Diencephalon (tissue), 2 donors: ENCODE results near the gene CRBN.

DNA sequence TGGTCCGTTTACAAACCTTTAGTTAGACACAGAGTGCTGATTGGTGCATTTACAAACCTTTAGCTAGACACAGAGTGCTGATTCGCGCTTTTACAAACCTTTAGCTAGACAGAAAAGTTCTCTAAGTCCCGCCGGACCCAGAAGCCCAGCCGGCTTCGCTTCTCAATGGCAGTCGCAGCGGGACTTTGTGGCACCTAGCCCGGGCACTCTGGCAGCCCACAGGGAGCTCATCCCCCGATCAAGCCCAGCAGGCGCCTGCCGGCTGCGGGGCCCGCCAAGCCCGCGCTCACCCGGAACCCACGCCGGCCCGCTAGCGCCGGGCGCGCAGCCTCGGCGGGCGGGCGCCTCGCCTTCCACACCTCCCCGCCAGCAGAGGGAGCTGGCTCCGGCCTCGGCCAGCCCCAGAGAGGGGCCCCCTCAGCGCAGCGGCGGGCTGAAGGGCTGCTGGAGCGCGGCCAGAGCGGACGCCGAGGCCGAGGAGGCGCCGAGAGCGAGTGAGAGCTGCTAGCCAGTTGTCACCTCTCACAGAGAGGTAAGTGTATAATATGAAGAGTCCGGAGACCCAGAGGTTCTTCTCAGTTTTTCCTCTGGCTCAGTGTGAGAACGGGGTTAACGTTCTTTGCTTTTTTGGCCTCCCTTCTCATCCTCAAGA lies 339.4 kb downstream of the CHL1 start:
- RAMPAGE, long total RNA, result no peak

- RAMPAGE, long total RNA, result no peak
These were observed 54.4 kb downstream of the CNTN4 start for GRCh38 chr3:2152958-2153491.

- RAMPAGE, long total RNA, result no peak
These were observed 262.5 kb downstream of the IL5RA start for GRCh38 chr3:2847643-2848070.

GRCh38 chr3:3135004-3135661 lies 8.4 kb downstream of the TRNT1 start:
- RAMPAGE, long total RNA, result no peak

- RAMPAGE, long total RNA, result start-site peak on the minus strand at chr3:3179687-3179701, 2,665 and 828 reads in 2 replicates
These were observed at the start of gene CRBN for GRCh38 chr3:3178920-3180066. Gene CRBN, minus strand, starts transcription at chr3:3179691.

DNA sequence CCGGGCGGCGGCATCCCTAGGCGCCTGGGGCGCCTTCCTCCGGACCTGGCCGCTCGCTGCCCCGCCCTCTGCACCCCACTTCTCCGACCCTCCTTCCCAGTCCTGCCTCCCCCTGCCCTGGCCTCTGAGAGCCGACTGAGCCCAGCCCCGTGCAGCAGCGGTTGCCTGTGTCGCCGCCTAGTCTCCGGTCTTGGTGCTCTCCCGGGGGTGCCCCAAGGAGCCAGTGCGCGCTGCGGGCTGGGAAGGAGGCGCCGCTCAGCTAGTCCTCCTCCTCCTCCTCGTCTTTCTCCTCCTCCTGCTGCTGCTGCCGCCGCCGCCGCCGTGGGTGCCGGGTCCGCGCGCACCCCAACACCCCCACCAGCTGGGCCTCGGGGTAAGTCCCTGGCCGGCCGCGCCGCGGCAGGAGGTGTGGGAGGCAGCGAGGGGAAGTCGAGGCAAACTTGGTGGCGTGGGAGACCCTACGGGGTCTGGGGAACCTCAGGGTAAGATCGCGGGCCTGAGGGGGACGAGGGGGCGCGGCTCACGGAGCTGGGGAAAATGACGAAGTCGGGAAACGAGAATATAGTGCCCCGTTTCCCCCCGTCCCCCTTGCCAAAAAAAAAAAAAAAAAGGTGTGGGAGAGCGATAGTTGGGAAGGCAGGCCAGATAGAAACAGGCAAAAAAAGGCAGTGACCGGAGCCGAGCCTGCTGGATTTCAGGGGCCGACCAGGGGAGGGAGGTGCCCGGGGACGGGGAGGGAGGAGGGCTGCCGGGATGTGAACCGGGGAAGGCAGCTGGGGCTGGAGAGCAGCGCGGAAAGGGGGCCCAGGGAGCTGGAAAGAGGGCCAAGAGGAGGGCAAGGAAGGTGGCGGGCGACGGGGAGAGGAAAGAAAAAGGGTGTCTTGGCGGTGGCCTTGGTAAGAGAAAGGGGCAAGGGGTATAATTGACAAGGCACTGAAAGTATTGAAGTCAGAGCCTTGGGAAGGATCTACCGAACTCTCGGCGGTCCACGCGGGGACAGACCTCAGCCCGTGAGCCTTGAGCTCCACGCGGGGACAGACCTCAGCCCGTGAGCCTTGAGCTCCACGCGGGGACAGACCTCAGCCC lies 659 bp downstream of the LRRN1 start:
- RAMPAGE, long total RNA, result no peak

DNA sequence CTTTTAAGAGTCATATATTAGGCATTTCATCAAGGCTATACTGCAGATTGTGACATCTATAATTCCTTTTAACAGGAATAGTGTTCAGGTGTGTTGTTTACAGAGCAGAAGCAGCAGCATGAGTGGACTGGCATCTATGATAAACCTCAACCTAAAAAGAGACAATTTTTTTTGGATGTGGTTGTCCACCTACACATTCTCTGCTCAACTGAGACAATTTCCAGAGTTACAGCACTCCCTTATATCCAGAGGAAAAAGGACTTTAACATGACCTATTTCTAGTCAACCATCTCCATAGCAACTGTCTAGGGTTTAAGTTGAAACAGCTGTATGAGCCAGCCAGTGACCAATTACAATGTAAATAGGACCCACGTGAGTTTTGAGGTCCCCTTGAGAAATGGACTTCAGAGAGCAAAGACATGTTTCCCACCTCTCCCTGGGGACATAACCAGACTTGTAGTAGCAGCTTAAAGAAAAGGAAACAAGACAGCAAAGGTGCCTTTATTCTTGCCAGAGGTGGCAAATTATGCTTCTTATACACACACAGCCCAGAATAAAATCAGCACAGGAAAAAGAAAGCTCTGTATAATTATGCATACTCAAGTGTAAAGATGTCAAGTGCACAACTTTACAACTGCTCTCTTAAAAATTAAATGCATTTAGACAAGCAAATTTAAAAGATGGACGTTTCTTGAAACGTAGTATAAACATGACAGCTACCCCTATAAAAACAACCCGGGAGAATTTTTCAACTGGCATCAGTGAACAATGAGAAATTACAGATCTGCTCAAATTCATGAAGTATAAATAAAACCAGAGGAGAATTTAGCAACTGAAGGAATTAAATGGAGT lies 40.3 kb downstream of the SUMF1 start:
- RAMPAGE, long total RNA, result no peak

GRCh38 chr3:4721415-4722015 lies 228.4 kb downstream of the ITPR1 start:
- RAMPAGE, long total RNA, result no peak

DNA sequence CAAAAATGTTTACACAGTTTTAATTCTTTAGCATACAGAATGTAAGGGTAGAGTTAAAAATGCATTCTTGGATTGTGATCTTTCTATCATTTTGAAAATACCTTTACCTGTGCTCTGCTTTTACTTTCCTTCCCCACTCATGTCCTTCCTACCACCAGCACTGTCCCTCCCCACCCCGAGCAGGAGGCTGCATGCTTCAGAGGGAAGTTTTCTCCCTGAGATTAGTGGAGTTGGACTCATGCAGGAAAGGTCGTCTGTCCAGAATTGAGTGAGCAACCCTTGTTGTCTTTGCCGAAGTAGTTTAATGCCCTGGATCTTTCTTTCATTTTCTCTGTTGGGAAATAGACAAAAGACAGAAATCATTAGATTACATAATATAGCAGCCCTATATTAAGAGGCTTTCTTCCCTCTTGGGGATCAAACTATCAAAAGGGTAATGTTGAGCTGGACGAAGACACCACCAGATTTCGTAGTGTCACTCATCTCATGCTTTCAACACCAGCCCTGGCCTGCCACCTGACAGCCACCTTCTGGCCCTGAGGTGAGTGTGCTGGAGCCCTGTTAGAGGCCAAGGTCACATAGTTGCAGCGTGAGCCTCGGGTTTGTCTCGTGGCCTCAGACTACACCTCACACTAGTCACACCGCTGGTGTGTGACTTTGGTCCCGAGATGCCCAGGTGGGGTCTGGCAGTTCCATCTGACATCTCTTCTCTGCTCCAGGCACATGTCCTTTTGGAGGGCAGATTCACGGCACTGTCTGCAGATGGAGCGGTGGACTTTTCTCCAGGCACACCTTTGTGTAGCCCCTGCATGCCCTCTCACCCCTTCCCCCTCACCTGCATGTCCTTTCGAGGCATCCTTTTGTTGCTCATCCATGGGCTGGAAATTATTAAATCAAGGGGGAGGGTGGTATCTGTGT lies 231.0 kb downstream of the ITPR1 start:
- RAMPAGE, long total RNA, result no peak

DNA sequence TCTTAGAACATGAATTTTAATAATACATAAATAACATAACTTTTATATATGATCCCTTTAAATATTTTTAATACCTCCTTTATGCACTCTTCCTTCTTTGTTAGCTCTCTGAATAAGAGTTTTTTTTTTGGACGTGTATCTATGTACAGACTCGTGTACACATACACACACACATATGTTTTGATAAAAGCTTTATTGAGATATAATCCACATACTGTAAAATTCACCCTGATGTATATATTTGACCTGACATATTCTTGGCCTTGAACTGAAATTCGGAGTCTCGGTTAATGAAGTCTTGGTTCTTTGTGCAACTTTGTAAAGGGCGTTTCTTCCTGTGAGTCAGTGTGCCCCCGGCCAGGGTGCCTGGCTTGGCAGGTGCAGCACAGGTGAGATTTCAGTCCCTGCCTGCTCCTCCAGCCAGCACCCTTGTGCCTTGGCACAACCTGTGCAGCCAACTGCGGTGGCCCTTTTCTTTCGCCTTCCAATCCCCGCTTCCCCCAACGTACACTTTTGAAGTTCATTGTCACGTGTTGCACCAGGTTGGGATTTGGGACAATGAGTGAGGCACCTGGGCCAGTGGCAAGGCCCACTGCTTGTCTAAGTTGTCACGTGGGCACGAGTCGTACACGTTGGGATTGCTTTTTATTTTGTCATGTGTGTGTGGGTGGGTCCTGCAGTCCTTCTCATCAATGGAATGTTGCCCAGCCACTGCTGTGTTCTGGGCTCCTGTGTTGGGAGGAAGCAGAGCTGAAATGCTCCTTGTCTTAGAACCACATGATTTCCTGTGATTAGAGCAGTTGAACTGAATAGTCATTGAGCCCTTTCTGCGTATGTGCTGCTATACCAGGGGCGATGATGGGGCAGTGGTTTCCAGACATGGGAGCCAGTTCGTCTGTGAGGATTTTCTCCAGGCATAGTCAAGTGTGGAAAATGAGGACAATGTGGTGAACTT lies 242.9 kb upstream of the BHLHE40 start:
- RAMPAGE, long total RNA, result no peak

DNA sequence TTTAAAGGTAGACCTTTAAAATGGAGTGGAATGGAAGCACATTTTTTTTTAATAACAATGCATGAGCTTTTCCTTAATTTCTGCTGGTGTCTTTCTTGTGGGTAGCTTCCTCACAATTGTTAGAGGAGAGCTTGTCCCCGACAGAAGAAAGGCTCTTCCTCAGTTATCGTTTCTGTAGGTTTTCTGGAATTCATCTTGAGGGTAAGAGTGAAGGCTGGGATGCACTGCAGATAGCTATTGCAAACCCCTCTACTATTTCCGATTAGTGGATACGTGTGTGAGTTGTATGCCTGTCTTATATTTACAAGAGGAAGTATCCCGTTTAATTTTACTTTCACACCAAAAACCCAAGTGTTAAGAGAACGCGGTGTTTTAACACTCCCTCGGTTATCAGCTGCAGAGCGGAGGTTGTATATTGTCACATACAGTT lies 230.8 kb upstream of the BHLHE40 start:
- RAMPAGE, long total RNA, result no peak

- RAMPAGE, long total RNA, result no peak
These were observed 219.4 kb upstream of the BHLHE40 start for GRCh38 chr3:4759604-4760459.

DNA sequence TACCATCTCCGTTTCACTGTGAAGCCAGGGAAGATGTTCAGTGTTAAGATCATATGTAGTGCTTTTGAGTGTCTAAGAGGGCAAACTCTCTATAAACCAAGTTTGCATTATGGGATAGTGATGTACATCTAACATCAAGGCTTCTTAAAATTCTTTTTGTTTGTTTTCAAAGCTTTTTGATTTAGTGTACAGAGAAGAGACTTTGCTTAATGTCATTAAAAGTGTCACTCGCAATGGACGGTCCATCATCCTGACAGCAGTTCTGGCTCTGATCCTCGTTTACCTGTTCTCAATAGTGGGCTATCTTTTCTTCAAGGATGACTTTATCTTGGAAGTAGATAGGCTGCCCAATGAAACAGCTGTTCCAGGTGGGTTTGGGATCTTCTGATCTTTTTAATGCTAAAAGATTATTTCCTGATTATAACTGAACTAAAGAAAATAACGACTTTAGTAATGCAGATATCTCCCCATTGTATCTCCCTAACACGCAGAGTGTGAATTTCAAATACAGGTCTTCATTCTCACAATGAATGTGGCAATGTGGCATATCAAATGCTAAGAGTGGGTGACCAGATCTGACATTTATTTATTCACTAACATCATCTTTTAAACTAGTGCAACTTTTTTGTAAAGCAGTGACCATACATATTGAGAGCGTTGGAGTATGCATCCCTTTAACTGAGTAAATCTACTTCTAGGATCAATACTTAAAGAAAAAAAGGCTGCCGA lies 168.0 kb upstream of the BHLHE40 start:
- RAMPAGE, long total RNA, result no peak

- RAMPAGE, long total RNA, result no peak
These were observed 132.6 kb upstream of the BHLHE40 start for GRCh38 chr3:4846430-4847264.

- RAMPAGE, long total RNA, result no peak
These were observed 1.2 kb downstream of the BHLHE40 start for GRCh38 chr3:4980058-4981158.

DNA sequence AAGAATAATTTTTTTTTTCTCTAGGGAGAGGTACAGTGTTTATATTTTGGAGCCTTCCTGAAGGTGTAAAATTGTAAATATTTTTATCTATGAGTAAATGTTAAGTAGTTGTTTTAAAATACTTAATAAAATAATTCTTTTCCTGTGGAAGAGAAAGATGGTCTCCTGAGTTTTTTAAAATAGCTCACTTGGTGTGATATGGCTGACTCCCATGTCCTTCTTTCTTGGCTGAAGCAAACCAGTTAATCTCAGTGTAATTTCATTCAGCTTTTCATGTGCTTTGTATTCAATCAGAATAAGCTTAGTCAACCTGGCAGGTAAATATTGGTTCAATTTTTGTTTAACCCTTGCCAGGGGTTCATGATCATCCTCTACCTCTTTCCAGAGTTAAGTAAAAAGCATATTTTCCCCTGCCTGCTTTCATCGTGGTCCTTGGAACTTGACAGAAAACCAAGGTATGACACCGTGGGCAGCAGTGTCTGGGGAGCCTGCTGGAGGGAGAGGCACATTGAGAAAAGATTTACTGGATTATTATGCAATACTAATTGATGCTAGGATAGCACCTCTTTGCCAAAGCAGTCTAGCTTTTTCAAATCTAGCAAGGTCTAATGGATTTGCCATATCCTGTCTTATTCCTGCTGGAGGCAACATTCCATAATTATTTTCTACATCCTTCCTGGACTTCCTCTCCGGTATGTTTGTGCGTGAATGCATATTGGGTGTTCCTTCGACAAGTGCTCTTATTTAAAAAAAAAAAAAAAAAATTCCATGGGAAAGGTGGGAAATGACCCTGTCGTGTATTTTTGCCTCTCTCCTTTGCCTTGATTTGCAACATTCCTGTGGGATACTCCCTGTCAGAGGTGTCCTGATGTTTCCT lies 6.0 kb downstream of the BHLHE40 start:
- RAMPAGE, long total RNA, result no peak

DNA sequence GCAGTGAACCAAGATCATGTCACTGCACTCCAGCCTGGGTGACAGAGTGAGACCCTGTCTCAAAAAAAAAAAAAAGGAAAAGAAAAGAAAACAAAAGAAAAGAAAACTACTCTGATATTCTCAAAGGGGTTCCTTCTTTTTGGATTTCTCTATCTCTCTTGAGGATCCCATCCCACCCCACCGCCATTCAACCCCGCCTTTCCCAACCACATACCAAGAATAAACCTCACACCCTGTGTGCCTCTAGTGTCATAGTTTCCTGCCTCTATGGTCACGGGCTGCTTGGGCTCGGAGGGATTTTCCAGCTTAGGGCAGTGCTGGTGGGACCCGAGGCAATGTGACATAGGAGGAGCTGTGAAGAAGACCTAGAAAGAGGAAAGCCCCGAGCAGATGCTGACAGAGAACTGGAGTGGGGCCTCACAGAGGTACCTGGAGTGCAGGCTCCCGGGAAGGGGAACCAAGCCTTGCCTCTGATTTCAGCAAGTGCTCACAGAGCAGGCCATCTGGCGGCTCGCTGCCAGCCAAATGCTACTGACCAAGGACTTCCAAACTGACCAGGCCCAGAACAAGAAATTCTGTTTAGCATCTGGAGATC lies 27.5 kb downstream of the BHLHE40 start:
- RAMPAGE, long total RNA, result no peak

- RAMPAGE, long total RNA, result no peak
These were observed 66.9 kb upstream of the ARL8B start for GRCh38 chr3:5055240-5055562.

- RAMPAGE, long total RNA, result no peak
These were observed 677 bp downstream of the ARL8B start for GRCh38 chr3:5122740-5123198.

DNA sequence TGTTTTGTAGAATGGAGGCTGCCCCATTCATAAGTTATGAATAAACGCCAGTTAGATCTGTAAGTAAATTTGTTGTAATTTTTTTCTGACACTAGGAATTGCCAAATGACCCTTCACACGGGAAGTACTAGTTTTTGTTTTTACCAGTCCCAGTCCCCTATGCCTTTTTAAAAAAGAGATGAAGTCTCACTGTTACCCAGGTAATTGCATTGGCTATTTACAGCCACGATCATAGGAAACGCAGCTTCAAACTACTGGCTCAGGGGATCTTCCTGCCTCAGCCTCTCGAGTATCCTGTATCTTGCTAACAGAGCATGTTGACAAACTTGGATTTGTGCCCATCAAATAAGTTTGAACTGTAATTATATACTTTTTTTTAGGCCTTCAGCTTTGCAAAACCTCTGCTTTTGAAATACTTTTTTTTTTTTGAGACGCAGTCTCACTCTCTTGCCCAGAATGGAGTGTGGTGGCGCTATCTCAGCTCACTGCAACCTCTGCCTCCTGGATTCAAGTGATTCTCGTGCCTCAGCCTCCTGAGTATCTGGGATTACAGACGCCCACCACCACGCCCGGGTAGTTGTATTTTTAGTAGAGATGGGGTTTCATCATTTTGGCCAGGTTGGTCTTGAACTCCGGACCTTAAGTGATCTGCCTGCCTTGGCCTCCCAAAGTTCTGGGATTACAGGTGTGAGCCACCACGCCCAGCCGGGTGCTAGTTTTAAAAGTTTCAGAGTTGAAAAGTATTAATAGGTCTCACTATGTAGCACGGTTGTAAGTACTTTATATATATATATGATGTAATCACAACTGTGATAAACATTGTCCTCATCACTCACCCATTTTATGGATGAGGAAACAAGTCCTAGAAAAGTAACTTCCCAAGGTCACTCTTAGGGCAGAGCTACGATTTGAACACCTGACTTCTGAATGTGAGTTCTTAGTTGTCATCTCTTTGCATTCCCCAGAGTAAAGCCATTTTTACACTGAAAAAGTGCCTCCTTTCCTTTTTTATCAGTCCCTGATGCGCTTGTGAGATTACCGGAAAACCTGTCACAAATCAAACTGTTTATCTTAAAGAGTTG lies 2.8 kb upstream of the EDEM1 start:
- RAMPAGE, long total RNA, result no peak